A172 (cell line): Measurements from ENCODE around the genes GPRC5B, GPR139, UMOD and CDR2.

DNA sequence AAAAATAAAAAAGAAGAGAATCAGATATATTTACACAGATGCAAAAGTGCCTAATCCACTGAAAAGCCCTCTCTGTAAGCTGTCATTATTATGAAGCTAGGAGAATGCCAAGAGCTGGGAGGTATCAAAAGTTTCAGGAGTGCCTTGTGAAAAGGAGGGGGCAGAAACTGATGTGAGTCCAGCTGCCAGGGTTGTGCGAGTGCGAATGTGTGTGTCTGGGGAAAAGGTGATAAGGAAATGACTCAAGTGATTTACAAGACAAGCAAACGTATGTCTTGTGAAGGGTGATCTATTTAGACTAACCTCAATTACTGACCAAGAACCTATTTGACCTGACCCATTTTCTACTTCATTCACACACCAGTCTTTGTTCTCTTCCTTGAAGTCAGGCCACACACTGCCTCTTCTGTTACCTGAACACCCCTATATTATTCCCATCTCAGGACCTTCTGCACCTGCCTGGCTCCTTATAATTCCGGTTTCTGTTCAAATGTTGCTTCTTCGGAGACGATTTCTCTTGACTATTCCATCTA, 1.1 kb downstream of the GDE1 start:
- RAMPAGE, long total RNA = no peak

GRCh38 chr16:19767332-19767758, 49.3 kb downstream of the IQCK start:
- RAMPAGE, long total RNA = no peak

GRCh38 chr16:19884665-19885288, at the start of gene GPRC5B:
GPRC5B (minus strand) TSS chr16:19884848.
- RAMPAGE, long total RNA = no peak

DNA sequence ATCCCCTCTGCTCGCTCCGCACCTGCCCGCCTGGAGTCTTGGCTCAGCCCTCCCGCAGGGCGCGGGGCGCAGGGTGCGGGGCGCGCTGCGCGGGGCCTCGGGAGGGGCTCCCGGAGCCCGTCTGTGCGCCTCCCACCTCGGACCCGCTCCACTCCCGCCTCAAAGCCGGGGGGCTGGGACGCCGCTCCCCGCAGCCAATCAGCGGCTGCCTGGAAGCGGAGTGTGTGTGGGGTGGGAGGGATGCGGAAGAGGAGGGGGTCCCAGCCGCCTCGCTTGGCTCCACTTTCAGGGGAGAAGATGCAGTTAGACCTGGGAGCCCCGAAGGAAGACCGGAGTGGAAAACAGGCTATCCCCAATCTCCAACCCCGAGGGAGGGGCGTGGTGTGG, at the start of gene GPR139:
GPR139 (minus strand) TSS at position 125 of the 387 bp plus-strand sequence.
- RAMPAGE, long total RNA = no peak

DNA sequence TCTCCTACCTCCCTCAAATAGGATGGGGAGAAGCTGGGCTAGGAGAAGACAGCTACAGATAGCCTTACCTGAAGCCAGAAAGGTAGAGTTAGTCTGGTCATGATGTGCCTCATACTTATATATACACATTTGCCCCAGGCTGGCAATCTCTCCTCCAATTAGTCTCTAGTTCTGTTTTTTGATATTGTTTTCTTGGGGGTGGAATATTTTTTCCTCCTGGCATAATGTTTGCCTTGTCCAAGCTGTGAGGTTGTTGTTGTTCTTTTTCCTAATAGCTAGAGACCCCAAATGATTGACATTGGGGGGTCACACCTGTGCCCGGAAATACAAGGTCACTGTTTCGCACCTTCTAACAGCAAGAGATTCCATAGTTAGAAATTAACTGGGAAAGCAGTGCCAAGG, at the start of gene UMOD:
UMOD (minus strand) TSS at position 95 of the 402 bp plus-strand sequence.
- RAMPAGE, long total RNA = no peak

DNA sequence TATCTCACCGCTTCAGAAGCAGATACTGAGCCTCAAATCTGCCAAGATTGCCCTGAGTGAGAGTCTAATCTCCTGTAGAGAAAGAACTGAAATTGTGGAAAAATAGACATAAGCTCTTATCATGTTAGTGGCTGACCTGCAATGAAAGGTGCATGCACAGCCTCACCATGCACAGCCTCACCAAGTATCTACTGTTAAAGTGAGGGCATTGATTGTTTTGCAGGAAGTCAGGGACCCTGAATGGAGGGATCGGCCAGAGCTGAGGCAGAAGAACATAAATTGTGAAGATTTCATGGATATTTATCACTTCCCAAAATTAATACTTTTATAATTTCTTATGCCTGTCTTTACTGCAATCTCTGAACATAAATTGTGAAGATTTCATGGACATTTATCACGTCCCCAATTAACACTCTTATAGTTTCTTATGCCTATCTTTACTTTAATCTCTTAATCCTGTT, 1.7 kb downstream of the ACSM2A start:
- RAMPAGE, long total RNA = no peak

DNA sequence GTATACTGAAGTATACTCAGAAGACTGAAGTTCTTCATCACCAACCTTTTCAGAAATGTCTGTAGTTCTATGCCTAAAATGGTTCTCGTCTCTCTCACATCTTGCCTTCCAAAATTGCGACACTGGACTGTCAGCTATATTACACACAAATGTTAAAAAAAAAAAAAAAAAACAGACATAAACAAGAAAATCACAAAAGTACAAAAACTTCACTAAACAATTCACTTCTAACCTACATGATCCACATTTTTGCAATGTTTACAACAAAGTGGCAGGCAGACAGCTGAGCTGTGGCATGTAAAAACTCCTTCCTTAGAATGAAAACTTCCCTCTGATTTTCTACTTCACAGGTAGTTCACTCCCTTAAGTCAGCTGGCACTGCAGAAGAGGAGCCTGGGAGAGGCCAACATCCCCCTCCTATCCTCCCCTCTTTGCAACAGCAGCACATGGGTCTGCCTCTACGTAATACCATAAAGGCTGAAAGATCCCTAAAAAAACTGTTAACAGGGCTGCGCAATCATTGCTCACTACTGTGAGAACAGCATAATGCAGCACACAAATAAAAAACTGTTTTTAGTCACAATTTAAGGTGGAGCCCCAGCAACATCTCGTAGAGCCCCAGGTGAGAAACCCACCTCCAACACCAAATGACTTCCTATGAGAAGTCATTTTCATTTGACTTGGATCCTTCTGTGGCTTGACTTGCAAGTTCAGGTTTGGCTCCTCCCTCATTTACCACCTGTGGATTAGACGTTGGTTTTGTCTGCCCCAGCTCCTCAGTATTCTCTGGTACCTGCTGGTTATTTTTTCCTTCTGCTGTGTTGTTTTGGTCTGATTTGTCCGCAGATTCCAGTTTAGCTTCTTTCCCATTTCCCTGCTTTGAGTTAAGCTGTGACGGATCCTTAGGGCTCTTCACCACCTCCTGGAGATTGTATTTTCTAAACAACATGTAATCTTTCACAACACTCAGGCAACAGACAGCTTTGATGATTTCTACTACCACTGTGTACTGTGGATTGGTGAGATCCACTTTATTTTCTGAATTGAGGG, 5.1 kb downstream of the THUMPD1 start:
- RAMPAGE, long total RNA = no peak

GRCh38 chr16:20899139-20899627, 975 bp downstream of the DCUN1D3 start:
- RAMPAGE, long total RNA = no peak

DNA sequence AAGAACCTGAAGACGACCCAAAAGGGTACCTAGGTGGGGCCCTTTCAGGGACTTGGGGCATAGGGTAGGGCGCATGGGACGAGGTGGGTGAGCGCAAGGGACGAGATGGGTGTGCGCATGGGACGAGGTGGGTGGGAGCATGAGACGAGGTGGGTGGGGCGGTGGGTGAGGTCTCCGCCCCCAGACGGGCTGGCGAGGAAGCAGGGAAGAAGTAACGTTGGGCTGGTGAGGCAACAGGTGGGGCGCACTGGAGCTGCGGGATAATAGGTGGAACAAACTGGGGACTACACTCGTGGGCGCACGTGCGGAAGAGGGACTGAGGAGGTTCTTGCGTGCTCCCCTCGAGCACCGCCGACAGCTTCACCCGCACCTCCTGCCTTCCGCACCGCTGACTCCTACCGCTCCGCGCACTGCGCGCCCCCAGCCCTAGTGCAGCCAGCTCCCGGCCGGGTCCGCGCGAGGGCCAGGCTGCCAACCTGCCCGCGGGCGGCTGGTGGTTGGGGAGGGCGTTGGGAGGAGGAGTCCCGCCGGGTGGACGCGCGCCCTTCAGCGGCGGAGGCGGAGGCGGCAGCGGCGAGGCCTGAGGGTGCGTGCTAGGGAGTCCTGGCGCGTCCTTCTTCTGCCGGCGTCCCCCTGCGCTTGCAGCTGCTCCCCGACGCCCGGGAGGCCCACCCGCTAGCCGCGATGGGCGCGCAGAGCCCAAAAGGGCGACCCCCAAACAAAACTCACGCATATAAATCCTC, 23.4 kb upstream of the CRYM start:
- RAMPAGE, long total RNA = no peak

GRCh38 chr16:21626511-21627444, 25.6 kb downstream of the IGSF6 start:
- RAMPAGE, long total RNA = no peak

- RAMPAGE, long total RNA = no peak
Observed at GRCh38 chr16:21656553-21657312, 4.3 kb upstream of the IGSF6 start.

- RAMPAGE, long total RNA = no peak
Observed at GRCh38 chr16:21978912-21979373, 22.0 kb downstream of the PDZD9 start.

- RAMPAGE, long total RNA = no peak
Observed at GRCh38 chr16:22008612-22009127, 759 bp downstream of the MOSMO start.

- RAMPAGE, long total RNA = no peak
Observed at GRCh38 chr16:22014397-22014990, 6.6 kb downstream of the MOSMO start.

- RAMPAGE, long total RNA = no peak
Observed at GRCh38 chr16:22190622-22191725, 15.1 kb upstream of the EEF2K start.

DNA sequence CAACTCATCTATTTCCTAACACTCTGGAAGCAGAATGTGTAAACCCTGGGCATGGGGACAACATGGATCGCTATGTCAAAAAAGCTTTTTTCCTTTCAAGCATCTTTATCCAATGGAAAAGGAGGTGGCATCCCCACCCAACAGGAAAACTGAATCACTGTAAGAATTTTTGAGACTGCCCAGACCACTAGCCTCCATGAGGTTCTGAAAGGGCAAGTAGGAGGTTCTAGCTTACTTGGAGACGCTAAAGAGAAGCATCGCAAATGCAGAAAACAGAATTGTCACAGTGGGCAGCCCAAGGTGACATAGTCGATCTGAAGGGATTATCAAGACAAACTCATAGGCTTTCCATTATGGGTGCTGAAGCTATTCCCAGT, 13.4 kb upstream of the EEF2K start:
- RAMPAGE, long total RNA = no peak

- RAMPAGE, long total RNA = no peak
Observed at GRCh38 chr16:22232983-22233341, 26.9 kb downstream of the EEF2K start.

DNA sequence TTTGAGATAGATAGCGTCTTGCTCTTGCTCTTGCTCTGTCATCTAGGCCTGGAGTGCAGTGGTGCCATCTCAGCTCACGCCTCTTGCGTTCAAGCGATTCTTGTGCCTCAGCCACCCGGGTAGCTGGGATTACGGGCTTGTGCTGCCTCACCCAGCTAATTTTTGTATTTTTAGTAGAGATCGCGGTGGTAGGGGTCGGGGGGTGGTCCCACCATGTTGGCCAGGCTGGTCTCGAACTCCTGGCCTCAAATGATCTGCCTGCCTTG, 32.8 kb downstream of the POLR3E start:
- RAMPAGE, long total RNA = no peak

- RAMPAGE, long total RNA = no peak
Observed at GRCh38 chr16:22373633-22374224, 690 bp downstream of the CDR2 start.

- RAMPAGE, long total RNA = no peak
Observed at GRCh38 chr16:22374225-22375373, at the start of gene CDR2. CDR2 (minus strand) TSS chr16:22374619.